Mononuclear cell (primary cell): ENCODE results near the genes PPP1R32, SYT7 and ASRGL1.

GRCh38 chr11:61299323-61300356 is 4.5 kb upstream of the VWCE start:
- RRBS: no CpG with 5 or more reads among the region's 14 CpGs

DNA sequence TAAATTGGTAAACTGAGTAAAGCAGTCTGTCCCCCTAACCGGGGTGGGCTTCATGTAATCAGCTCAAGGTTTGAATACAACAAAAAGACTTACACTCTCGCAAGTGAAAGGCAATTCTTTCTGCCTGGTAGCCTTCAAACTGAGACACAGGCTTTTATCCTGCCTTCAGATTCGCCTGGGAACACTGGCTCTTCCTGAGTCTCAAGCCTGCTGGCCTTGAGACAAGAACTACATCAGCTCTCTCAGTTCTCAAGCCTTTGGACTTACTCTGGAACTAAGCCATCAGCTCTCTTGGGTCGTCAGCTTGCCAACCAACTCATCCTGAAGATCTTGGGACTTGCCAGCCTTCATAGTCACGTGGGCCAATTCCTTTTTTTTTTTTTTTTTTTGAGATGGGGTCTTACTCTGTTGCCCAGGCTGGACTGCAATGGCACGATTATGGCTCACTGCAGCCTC is 8.1 kb upstream of the PPP1R32 start:
- RRBS: no CpG with 5 or more reads among the region's 6 CpGs

- RRBS: no CpG with 5 or more reads among the region's 19 CpGs
Measured at GRCh38 chr11:61480761-61481655, at the start of gene PPP1R32. Gene PPP1R32, plus strand, starts transcription at chr11:61481120.

DNA sequence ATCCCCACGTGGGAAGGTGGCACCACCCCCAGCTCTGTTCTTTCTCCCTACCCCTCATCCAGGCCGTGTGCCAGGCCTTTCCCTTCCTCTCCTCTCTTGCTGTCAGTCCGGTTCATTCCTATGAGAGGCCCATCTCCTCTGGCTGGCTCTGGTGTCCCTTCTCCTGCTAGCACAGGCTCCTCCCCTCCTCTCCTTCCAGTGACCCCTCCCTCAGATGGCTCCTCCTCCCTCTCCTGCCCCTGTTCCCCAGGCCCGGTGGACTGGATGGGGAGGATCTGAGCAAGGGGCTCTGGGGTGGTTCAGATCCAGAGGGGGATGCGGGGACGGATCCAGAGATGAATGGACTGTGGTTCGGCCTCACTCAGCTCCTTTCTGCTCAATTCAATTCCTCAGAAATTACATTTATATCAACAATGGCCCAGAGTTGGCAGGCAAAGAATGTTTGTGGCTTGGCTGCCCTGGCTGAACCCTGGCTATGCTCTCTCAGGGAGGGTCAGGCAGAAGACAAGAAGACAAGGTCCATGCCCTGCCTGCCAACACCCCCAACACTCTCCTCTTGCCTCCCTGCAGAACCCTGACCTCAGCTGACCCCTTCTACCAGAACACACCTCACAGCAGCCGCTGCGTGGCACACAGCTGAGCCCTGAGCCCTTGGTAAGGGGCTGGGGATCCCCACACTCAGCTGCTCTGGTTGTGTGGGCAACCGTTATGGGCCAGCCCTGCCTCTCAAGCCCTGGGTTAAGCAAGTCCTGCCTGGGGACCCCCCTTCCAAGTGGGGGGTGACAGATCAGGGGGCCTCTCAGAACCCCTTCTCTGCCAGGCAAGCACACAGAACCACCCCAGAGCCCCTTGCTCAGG is 9.2 kb downstream of the PPP1R32 start:
- RRBS: no CpG with 5 or more reads among the region's 10 CpGs

- RRBS: no CpG with 5 or more reads among the region's 15 CpGs
Measured at GRCh38 chr11:61532635-61533141, 24.1 kb downstream of the LRRC10B start.

DNA sequence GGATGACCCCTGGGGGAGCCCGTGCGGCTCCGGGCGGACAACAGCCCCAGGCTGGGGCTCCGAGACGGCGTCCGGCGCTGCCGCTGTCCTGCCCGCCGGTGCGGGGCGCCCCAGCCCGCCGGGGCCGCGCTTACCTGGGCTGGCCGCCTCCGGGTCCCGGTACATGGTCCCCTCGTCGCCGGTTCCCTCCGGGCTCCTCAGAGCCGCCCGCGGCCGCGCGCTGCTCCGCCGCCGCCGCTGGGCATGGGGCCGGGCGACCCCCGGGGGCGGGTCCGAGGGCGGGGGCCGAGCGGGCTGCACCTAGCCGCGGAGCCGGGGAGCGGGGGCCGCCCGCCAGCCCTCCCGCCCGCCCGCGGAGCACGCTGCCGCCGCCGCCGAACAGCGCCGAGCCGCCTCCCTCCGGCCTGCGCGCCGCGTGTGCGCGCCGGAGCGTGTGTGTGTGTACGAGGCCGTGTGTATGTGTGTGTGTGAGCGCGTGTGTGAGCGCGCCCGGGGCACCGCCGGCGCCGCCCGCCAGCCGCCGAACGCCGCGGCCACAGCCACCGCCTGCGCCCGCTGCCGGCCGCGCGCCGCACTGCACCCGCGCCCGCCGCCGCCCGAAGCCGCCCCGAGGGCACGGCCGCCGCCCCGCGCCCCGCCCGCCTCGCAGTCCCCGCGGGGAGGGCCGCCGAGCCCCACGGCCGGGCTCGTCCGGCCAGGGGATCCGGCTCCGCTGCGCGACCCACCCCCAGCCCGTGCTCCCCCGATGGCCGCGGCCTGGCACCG is at the start of gene SYT7:
TSS of gene SYT7 (minus strand) at position 421 of the 765 bp plus-strand sequence.
- RRBS: 2% methylated on average over 65 of the region's 128 CpGs

DNA sequence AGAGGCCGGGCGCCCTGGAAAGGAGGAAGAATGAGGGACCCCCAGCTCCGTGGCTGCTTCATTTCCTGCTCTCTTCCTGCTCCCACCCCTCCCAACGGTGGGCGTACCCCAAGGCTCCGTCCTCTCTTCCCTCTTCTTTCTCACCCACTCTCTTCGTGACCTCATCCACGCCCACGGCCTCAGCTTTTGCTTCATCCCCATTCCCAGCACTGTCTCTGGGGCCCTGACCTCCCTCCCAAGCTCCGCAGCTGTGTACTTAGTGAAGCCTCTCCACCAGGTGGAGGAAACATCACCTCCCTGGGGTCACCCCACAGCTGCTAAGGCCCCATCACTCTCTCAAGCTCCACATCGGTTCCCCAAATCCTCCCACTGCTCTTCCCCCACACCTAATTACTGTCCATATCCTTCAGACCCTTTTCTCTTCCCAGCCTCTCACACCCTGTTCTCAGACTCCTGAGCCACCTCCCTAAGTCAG is 7.8 kb upstream of the SYT7 start:
- RRBS: no CpG with 5 or more reads among the region's 11 CpGs

DNA sequence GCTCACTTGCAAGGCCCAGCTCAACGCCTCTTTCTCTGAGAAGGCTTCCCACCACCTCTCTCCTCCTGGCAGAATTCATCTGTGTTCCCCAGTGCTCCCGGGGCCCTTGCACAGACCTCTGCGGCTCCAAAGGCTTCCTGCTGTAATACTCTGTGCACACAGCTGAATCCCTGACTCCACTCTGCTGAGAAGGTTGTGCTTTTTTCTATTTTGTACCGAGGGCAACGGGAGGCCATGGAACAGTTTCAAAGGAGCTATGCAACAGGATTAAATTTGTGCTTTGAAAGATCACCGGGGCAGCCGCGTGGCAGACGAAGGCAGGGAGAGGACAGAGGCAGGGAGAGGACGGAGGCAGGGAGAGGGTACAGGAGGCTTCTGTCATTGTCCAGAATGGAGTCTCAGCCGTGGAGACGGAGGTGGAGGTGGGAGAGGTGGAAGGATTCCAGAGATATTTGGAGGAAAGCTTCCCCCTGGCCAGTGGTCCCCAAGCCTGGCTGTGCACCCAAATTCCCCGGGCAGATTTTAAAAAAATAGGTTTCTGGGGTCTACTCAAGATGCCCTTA is 49.3 kb upstream of the SYT7 start:
- RRBS: no CpG with 5 or more reads among the region's 13 CpGs

DNA sequence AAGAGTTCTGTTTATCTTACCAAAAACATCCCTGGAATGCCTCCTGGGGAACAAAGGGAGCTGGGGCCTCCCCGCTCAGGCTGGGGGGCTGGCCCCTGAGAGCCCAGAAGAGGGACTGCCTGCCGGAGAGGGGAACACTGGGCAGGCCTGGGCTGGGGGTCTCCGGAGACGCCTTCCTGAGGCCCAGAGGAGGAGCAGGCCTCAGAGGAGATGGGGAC is 17.2 kb downstream of the MYRF start:
- RRBS: 100% methylated on average over 1 of the region's 4 CpGs

GRCh38 chr11:61772644-61772930 is 19.8 kb downstream of the TMEM258 start:
- RRBS: no CpG with 5 or more reads among the region's 2 CpGs

GRCh38 chr11:61773632-61774305 is 18.6 kb downstream of the TMEM258 start:
- RRBS: no CpG with 5 or more reads among the region's 23 CpGs

DNA sequence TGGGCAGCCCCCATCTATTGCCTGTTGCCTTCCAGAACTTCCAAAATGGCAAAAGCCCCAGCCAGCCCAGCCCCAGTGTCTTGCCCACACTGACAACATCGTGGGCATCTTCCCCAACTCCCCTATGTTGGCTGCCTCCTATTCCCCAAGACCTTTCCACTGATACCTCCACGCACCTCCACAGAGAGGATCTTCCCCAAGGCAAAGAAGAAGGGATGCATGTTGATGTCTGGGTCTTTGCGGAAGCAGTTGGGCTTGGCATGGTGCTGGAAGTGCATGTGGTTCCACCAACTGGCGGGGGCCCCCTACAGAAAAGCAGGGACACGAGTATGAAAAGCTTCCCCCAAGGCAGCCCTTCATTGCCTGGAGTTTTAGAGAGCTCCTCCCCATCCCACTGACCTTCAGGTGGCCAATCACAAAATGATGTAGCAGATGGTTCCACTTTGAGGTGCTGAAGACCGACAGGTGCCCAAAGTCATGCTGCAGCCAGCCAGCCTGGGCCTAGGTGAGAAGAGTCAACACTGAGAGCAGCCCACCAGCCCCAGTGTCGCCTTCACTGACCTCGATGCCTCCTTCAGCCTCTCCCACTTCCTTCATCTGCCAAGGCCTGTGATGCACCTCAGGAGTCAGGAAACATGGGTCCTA is 6.1 kb downstream of the FADS1 start:
- RRBS: no CpG with 5 or more reads among the region's 8 CpGs

- RRBS: 2% methylated on average over 8 of the region's 23 CpGs
Measured at GRCh38 chr11:61815749-61816008, 1.1 kb downstream of the FADS1 start.

DNA sequence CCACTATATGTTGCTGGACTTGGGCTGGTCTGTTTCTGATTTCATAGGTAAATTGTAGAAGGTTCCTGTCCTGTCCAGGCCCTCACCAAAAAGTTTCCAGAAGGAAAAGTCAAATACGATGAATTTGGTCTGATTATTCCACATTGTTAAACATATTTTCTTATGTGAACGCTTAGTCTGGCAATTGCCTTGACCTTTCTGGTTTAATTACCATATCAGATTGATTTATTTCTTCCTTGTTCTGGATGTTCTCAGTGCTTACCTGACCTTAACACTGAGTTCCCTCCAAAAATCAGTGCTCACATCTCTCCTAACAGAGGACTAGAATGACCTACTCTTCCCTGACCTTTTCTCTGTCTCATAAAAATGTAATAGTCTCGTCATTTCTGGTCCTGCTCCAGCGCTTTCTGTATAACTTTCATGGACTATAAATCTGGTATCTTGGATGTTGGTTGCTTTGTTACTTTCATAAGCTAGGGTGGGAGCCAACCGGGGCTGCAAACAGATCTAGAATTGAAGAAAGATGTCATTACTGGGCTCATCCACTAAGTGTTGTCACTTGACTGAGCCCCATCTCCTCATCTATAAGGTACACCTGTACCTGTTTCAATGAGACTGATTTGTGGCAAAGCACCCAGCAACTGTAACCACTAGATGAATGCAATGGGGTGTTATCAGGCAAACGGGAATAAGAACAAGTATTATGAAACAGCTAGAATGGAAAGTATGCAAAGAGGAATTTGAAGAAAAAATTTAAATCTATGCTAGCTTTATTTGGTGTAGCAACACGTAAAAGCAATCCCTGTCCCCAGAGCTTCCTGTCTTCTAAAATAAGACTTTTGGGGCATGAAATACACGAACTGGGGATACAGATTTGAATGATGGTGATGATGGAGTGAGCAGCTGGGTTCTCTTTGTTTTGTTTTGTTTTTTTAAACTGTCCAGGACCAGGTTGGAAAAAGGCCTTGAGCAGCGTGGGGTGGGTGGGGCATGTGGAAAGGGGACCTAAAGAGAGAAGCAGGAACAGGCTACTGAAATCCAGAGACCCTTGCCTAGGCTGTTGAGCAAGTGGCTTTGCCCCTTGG is 2.4 kb downstream of the FADS2 start:
- RRBS: no CpG with 5 or more reads among the region's 9 CpGs

DNA sequence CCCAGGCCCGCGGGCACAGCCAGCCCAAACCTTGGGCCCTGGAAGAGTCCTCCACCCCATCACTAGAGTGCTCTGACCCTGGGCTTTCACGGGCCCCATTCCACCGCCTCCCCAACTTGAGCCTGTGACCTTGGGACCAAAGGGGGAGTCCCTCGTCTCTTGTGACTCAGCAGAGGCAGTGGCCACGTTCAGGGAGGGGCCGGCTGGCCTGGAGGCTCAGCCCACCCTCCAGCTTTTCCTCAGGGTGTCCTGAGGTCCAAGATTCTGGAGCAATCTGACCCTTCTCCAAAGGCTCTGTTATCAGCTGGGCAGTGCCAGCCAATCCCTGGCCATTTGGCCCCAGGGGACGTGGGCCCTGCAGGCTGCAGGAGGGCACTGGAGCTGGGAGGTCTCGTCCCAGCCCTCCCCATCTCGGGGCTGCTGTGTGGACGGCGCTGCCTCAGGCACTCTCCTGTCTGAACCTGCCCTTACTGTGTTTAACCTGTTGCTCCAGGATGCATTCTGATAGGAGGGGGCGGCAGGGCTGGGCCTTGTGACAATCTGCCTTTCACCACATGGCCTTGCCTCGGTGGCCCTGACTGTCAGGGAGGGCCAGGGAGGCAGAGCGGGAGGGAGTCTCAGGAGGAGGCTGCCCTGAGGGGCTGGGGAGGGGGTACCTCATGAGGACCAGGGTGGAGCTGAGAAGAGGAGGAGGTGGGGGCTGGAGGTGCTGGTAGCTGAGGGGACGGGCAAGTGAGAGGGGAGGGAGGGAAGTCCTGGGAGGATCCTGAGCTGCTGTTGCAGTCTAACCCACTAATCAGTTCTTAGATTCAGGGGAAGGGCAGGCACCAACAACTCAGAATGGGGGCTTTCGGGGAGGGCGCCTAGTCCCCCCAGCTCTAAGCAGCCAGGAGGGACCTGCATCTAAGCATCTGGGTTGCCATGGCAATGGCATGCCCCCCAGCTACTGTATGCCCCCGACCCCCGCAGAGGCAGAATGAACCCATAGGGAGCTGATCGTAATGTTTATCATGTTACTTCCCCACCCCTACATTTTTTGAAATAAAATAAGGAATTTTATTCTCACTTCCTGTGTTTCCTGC is 24.7 kb downstream of the FADS3 start:
- RRBS: no CpG with 5 or more reads among the region's 21 CpGs

DNA sequence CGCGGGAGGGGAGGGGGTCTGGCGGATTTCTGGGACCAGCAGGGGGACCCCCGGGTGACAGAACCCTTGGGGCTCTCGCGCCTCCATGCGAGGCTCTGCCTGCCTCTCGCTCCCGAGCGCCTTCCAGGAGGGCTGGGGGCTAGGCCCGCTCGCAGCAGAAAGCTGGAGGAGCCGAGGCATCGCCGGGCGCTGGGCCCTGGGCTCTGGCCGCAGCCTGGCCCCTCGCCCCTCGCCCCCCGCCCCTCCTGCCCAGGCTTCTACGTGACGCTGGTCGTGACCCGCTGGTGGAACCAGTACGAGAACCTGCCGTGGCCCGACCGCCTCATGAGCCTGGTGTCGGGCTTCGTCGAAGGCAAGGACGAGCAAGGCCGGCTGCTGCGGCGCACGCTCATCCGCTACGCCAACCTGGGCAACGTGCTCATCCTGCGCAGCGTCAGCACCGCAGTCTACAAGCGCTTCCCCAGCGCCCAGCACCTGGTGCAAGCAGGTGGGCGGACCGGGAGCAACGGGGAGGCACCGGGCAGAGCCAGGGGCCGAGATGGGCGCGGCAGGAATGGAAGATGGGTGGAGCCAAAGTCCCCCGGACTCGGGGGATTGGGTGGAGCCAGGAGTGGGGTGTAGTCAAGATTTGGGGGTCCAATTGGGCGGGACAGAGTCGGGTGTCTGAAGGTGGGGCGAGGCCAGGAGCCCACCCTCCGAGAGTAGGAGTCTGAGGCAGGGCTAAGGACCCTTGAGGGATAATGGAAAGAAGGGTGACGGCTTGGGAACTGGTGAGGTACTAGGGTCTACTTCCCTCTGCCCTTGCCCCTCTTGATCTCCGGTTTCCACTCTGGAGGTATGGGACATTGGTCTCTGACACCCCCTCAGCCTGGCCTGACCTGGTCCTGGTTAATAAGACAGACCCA is 5.6 kb downstream of the BEST1 start:
- RRBS: 7% methylated on average over 12 of the region's 59 CpGs

GRCh38 chr11:62152024-62152410 is 28.2 kb downstream of the INCENP start:
- RRBS: no CpG with 5 or more reads among the region's 4 CpGs

DNA sequence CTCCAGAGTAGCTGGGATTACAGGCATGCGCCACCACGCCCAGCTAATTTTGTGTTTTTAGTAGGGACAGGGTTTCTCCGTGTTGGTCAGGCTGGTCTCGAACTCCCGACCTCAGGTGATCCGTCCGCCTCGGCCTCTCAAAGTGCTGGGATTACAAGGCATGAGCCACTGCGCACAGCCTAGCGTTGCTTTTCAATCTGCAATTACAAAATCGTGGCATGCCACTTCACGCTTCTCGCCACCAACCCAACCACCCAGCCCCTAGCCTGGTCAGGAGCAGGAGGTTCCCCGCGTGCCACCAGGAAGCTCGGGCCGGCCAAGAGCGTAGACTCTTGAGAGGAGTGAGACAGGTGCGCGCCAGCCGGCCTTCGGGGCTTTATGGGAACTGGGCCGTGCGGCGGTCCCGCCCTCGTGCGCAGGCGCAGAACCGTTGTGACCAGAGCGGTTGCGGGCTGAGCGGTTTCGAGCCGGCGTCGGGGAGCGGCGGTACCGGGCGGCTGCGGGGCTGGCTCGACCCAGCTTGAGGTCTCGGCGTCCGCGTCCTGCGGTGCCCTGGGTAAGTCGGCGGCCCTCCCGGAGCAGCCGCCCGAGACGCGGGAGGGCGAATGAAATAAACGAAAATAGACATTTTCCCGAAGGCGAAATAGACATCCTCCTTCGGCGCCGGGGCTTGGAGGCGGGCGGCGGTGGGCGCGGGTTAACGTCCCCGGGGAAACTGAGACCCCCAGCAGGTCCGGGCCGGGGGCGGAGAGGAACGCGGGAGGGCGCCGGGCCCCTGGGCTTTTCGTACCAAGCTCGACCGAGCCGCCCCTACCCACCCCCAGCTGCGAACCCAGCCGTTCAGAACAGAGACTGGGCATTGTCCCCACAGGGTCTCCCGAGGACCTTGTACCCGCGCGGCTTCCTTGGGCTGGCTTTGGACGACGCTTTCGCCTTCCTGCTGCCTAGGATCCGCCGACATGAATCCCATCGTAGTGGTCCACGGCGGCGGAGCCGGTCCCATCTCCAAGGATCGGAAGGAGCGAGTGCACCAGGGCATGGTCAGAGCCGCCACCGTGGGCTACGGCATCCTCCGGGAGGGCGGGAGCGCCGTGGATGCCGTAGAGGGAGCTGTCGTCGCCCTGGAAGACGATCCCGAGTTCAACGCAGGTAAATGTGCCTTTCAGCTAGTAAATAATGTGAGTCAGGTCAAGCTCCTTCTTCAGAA is at the start of gene ASRGL1:
TSS of gene ASRGL1 (plus strand) at position 430 of the 1,207 bp plus-strand sequence.
- RRBS: 1% methylated on average over 45 of the region's 111 CpGs

GRCh38 chr11:62427979-62428279 is 9.1 kb downstream of the SCGB1A1 start:
- RRBS: no CpG with 5 or more reads among the region's 2 CpGs